AG10803 (cell line): Measurements from ENCODE around the genes PPP1R12C and PPP6R1.

- RRBS: 91% methylated on average over 3 of the region's 10 CpGs
These were observed 19.3 kb downstream of the PPP1R12C start for GRCh38 chr19:55098141-55098455.

- RRBS: no CpG with 5 or more reads among the region's 27 CpGs
These were observed 18.7 kb downstream of the PPP1R12C start for GRCh38 chr19:55098600-55099286.

DNA sequence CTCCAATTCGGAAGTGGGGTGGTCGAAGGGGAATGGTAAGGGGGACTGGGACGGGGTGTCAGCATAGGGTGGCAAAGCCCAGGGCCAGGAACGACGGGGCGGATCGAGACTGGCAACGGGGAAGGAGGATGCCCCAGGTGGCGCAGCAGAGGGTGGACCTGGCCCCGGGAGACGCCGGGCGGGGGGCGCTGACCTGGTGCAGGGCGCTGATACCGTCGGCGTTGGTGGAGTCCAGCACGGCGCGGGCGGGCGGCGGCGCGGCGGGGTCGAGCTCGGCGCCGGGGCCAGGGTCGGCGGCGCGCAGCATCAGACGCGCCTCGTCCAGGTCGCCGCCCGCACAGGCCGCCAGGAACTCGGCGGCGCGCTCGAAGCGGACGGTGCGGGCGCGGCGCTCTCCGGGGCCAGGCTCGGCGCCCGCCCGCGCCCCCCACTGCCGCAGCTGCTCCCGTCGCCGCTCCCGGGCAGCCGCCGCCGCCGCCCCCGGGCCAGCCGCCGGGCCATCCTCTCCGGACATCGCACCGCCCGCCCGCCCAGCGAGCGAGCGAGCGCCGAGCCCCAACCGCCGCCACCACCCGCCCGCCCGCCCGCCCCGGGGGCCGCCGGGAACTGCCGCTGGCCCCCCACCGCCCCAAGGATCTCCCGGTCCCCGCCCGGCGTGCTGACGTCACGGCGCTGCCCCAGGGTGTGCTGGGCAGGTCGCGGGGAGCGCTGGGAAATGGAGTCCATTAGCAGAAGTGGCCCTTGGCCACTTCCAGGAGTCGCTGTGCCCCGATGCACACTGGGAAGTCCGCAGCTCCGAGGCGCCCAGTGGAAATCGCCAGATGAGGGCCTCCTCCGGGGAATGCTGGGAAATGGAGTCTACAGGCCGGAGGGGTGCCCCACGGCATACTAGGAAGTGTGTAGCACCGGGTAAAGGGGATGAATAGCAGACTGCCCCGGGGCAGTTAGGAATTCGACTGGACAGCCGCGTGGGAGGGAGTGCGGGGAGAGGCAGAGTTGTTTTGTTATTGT is at the start of gene PPP1R12C:
TSS of gene PPP1R12C (minus strand) at position 608 of the 1,011 bp plus-strand sequence.
- RRBS: 1% methylated on average over 48 of the region's 117 CpGs

DNA sequence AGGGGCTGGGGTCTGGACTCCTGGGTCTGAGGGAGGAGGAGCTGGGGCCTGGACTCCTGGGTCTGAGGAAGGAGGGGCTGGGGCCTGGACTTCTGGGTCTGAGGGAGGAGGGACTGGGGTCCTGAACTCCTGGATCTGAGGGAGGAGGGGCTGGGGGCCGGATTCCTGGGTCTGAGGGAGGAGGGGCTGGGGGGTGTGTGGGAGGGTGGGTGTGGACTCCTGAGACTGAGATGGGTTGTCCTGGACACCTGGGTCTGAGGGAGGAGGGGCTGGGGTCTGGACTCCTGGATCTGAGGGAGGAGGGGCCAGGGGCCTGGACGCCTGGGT is 1.6 kb downstream of the TNNT1 start:
- RRBS: no CpG with 5 or more reads among the region's 2 CpGs

DNA sequence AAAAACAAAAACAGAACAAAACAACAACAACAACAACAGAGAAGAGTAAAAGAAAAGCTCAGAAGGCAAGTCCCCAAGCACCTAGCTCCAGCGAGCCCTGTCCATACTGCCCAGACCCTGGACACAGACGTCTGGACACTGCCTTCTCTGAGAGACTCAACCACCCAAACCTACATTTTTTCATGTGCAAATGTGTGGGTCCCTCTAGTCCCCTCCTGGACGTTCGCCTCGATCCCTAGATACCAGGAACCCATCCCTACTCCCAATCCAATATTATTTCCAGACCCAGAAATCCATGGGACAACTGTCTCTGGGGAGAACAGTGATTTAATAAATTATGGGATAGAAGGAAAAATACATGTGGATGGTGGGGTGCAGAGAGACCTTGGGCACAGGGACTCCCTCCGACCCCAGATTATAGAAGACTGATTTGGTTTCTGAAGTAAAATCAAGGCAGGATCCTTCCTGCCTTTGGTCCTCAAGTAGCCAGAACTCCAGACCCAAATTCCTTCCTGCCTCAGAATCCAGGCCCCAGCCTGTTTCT is 921 bp upstream of the SYT5 start:
- RRBS: no CpG with 5 or more reads among the region's 6 CpGs

GRCh38 chr19:55245972-55246222 is 12.9 kb downstream of the PPP6R1 start:
- RRBS: no CpG with 5 or more reads among the region's 6 CpGs

GRCh38 chr19:55258821-55259556 is at the start of gene PPP6R1:
Gene PPP6R1 (minus strand): TSS chr19:55259017.
- RRBS: under 1% methylated on average over 20 of the region's 76 CpGs

GRCh38 chr19:55305859-55306542 is 19.1 kb downstream of the TMEM150B start:
- RRBS: no CpG with 5 or more reads among the region's 18 CpGs

DNA sequence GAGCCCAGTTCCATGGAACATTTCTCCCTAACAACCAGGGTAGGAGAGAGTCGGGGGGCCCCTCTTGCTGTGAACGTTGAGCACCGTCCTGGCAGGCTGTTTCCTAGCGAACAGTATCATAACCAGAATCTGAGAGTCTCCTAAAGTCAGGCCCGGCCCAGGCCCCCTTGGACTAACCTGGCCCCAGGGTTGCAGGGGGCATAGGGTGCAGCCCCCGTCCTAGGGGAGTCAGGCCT is 13.7 kb downstream of the TMEM150B start:
- RRBS: no CpG with 5 or more reads among the region's 6 CpGs

DNA sequence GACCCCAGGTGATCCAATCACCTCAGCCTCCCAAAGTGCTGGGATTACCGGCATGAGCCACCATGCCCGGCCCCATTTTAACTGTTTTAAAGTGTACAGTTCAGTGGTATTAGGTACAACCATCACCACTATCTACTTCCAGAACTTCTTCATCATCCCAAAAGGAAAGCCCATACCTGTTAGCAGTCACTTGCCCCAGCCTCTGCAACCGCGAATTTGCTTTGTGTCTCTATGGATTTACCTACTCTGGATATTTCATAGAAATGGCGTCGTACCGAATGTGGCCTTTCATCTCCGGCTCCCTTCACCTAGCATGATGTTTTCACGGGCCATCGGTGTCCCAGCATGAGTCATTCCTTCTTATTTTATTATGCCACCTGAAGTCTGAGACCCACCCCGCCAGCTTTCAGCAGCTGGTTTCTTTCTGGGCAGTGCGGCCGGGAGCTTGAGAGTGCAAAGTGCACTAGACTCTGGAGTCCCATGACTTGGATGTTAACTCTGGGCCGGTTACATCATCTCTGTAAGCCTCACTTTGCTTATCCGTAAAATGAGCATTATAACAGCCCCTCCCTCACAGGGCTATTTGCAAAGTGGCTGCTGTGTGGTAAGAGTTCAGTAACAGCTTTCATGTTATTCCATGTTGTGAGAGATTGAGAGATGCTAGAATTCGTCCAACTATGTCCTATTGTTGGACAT is 5.9 kb upstream of the KMT5C start:
- RRBS: 83% methylated on average over 1 of the region's 16 CpGs

DNA sequence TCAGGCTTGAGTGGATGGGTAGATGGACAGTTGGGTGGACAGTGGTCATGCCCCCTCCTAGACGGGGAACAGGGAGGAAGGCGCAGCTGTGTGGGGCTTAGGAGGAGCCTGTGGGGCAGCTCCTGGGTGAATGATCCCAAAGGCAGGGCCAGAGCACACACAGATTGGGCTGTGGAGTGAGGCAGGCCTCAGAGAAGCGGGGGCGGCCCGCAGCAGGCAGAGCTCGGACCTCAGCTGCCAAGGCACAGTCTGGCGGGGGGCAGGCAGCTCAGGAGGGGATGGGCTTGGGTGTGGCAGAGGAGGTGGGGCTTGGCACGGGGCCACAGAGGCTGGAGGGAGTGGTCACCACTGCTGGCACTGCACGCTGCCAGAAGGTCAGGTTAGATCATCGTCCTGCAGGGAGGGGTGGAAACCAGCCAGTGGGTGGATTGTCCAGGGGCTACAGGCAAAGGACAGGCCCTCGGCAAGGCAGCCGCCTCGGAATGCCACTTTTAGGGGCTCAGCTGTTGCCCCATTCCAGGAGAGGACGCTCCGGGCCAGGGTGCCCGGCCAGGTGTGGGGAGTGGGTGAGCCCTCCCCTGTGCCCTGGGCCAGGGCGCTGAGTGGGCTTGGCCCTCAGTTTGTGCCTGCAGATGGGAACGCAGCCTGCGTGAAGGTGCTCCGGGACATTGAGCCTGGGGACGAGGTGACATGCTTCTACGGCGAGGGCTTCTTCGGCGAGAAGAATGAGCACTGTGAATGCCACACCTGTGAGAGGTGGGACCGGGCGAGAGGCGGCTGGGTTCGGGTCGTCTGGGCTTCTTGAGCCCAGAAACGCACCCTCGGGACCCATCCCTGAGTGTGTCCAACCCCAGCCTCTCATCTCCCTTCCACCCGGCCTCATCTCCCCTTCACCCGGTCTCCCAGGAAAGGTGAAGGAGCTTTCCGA is 6.2 kb downstream of the KMT5C start:
- RRBS: 81% methylated on average over 4 of the region's 35 CpGs

DNA sequence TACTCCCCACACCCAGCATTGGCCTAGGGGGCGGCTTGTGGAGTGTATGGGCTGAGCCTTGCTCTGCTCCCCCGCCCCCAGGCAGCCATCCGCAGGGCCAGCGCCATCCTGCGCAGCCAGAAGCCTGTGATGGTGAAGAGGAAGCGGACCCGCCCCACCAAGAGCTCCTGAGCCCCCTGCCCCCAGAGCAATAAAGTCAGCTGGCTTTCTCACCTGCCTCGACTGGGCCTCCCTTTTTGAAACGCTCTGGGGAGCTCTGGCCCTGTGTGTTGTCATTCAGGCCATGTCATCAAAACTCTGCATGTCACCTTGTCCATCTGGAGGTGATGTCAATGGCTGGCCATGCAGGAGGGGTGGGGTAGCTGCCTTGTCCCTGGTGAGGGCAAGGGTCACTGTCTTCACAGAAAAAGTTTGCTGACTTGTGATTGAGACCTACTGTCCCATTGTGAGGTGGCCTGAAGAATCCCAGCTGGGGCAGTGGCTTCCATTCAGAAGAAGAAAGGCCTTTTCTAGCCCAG is 2.5 kb downstream of the RPL28 start:
- RRBS: no CpG with 5 or more reads among the region's 9 CpGs

GRCh38 chr19:55493957-55494355 is 5.7 kb downstream of the SSC5D start:
- RRBS: 43% methylated on average over 3 of the region's 13 CpGs

- RRBS: no CpG with 5 or more reads among the region's 6 CpGs
These were observed 8.8 kb downstream of the SSC5D start for GRCh38 chr19:55496999-55497441.

- RRBS: no CpG with 5 or more reads among the region's 19 CpGs
These were observed 14.9 kb downstream of the SSC5D start for GRCh38 chr19:55503184-55503540.

GRCh38 chr19:55549531-55550811 is 4.6 kb upstream of the SBK3 start:
- RRBS: 4% methylated on average over 12 of the region's 41 CpGs

DNA sequence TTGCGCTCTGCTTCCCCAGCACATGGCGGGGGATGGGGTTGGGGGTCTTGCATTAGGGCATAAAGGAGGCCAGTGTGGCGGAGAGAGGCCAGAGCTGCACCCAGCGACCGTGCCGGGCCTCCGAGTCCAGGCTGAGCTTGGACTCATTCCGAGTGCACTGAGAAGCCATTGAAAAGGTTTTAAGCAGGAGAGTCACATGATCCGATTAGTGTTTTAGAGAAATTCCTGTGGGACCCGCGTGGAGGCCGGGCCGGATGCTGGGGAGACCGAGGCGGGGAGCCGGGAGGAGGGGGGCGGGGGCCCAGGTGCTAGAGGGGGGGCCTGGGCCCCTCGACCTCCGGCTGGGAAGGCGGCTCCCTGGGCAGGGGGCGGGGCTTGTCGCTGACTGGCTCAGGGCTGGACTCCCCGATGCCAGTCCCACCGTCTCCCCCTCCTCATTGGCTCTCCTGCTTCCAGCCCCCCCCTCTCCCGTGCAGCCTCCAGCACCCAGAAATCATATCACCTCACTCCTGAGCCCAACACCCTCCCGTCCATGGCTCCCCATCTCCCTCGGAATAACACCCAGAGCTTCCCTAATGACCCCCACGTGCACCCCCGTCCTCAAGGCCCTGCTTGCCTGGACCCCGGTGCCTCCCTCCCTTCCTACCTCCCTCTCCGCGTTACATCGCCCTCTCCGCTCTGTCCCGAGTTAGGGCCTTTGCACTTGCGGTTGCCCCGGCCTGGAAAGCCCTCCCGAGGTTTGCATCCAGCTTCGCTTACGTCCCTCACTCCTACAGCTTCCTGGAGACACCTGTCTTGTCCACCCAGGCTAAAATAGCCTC is 5.2 kb upstream of the ZNF579 start:
- RRBS: 6% methylated on average over 10 of the region's 40 CpGs

GRCh38 chr19:55620733-55621912 is 3.2 kb downstream of the ZNF784 start:
- RRBS: no CpG with 5 or more reads among the region's 37 CpGs

DNA sequence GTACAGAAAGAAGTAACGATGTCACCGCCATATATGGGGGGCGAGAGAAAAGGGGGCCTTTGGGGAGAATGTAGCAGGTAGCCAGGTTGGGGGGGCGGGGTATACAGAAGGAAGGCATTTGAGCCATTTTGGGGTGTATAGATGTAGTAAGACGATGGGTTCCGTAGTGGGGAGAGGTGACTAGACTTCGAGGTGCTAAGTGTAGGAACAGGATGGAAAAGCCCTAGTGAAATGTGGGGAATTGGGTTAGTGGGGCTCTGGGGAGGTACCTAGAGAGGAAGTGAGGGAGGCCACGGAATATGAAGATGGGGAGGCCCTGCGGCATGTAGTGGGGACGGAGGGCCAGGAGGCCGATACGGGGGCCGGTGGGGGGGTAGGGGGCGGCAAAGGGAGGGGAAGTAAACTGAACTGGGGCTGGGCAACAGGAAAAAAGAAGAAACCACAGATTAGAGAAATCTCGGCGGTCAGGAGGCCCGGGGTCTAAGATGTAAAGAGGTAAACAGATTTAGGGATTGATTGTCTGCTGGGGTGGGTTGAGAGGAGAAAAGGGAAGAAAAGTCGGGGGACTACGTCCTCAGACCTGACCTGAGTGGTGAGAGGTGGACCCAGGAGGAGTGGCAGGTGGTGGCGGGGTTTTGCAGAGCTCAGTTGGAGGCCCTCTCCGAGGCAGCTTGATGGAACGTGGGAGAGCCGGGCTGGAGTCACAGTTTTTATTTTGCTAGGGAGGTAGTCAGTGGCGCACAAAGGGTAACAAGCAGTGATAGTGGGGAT is 1.0 kb downstream of the ZNF580 start:
- RRBS: 4% methylated on average over 5 of the region's 24 CpGs

- RRBS: no CpG with 5 or more reads among the region's 27 CpGs
These were observed 13.6 kb downstream of the EPN1 start for GRCh38 chr19:55688399-55689196.